Hair follicle dermal papilla cell (primary cell): ENCODE data around the gene WDR86.

DNA sequence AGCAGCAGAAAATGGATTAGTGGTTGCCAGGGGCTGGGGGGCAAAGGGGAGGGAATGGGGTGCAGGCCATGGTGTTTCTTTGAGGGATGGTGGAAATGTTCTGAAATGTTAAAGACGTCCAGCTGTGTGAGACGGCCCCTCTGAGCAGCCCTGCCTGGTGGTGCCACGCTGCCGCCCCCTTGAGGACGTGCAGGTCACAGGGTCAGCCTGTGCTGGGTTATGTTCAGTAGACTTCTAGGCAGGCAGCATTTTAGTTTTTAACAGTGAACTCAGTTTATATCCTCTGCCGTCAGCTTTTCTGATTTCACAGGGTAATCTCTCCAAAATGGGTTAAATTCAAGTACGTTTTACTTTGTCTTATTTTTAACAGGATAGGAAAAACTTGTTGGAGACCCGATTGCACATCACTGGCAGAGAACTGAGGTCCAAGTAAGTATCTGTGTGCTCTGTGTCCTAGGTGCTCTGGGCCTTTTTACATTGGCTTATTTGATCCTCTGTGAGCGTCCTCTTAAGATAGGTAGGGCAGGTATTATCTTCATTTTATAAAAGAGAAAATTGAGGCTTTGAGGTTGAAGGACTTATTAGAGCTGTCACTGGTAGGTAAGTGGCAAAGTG is 9.5 kb downstream of the NUB1 start:
- CAGE, long polyA plus RNA, result no peak

DNA sequence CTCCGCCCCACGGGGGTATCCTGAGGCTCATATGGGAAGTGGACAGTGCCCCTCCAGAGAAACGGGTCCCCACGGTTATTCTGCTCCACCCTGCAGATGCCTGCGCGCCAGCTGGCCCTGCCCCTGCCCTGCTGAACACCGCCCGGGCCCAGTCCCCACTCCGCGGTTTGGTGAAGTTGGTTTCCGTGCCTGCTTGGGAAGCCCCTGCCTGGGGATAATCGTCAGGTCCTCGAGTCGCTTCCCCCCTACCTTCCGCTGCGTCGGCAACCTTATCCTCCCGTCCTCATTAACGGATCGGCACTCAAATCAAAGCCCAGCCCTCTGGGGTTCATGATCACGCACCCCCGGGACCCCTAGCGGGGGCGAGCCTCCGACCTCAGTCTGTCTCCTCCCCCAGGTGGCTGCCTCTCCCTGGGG is 27.8 kb downstream of the WDR86 start:
- CAGE, long polyA plus RNA, result no peak

DNA sequence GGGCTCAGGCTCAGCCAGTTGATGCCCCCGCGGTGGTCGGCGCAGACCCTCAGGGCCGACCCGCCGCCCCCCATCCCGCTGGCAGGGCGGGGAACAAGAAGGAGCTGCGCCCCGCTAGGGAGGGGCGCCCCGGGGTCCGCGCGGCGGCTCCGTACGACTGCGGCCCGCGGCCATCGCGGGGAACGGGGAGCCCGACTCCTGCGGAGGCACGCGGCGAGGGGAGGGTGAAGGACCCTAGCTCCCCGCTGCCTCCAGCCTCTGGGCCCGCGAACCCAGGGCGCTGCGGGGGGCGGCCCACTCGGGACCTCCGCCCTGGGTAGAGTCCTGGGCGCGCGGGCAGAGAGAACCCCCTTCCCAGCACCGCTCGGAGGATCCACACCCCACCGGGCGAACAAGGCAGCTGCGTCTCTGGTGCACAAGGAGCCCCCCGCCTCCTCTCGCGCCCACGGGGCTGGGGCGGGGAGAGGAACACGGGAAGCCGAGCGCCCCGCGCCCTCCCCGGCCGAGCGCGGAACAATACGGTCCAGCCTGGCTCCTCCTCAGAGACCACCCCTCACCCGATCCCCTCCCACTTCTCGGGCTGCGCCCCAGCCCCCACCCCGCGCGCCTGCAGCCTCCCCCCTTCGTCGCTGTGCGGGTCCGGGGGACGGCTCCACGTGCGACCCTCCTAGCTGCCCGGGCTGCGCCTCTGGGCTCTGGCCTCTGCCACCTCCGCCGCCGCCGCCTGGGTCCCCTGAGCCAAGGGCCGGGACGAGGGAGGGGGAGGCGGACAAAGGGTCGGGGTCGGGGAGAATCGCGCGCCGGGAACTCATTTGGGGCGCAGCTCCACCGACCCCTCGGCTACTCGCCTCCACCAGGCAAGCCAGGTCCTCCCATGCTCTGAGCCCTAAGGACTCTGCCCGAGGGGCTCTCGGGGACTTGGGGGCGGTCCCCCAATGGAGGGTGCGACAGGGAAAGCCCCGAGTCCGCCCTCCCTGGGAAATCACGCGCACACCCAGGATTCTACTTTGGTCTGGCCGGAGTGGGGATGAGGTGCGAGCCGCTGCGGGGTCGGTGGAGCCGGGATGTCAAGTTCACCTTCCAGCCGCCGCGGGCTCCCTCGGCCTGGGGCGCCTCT is at the start of gene WDR86:
Gene WDR86, minus strand, starts transcription at position 523 of the 1,117 bp plus-strand sequence.
- CAGE, long polyA plus RNA, result no peak

DNA sequence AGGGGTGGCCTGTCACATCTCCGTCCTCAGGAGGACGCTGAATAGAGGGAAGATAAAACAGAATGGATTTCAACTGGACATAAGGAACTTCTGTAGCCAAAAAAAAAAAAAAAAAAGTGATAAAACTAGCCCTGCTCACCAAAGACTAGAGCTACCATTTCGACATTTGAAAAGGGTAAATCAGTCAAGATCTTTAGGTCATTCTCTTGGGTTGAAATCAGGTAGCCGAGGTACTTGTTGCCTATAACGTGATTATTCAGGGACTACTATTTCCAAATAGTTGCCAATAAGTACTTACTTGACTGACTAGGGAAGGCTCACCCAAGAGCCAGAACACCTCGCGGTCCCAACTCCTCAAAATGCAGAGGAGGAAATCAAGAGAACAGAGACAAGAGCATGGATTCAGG is 2.1 kb downstream of the RHEB start:
- CAGE, long polyA plus RNA, result no peak

DNA sequence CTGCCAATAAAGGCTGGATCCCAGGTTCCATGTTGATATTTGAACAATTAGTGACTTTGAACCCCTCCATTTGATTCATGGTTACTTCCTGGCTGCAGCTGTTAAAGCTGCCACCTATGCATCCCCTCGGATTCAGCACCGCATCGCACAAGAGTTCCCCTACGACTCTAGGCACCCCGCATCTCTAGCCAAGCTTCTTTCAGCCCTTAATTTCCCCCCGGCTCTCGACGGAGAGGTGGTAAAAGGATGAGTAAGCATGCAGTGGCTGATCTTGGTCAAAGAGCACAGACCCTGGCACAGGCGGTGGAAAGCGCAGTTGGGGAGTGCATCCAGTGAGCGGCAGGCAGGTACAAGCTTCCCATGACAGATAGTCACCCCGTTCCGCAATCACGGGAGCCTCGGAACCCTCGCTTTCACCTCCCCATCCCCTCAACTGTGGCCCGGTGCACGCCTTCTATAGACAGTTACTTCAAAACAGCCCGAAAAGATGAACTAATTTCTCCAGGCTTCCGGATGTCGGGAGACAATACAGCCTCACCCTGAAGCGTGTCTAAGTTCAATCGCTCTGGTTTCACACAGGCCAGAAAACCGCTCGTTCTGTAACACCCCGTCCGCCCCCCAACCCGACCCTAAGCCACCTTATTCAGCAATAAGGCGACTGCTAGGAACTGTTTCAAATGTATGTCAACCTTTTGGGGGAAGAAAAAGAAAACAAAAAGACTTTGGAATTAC is 1.5 kb downstream of the RHEB start:
- CAGE, long polyA plus RNA, result no peak

- CAGE, long polyA plus RNA, result no peak
These were observed 76.2 kb upstream of the RHEB start for GRCh38 chr7:151595899-151596332.

DNA sequence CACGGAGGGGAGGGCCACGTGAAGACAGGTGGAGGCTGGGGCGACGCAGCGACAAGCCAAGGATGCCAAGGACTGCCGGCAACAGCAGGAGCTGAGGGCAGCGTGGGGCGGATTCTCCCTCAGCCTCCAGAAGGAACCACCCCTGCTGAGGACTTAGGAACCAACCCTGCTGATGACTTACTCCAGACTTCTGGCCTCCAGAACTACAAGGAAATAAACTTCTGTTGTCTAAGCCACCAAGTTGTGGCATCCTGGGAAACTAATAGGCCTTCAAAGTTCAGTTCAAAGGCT is 88.3 kb upstream of the RHEB start:
- CAGE, long polyA plus RNA, result no peak

- CAGE, long polyA plus RNA, result no peak
These were observed 128.1 kb upstream of the RHEB start for GRCh38 chr7:151647621-151648425.

- CAGE, long polyA plus RNA, result no peak
These were observed 163.3 kb upstream of the RHEB start for GRCh38 chr7:151682928-151683501.

DNA sequence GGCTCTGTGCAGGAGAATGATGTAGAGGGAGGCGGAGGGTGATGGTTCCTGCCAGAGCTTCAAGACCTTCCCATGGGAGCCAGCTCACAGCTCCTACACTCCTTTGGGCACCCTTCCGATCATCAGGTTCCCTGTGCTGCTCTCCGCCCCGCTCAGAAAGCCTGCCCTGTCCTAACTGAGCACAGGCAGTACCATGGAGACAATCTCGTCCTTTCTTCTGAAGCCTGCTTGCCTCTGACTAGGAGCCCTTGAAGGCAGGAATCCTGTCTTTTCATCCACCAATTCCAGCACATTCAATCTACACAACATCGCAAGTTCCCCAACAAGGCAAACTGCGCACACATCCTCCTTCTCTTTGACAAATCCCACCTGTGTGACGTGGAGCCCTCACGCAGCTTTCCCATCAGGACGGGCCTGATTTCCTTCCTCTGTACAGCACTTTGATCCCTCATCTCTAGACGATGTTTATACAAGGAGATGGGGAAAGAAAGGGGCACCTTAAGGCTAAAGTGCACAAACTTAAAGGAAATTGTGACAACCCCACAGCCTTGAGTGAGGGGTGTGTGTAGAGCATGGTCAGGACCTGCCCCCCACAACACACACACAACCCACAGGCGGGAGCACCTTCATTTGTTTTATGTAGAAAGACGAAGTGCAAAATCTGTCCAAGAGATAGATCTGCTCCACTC is 97.3 kb downstream of the PRKAG2 start:
- CAGE, long polyA plus RNA, result no peak

- CAGE, long polyA plus RNA, result no peak
These were observed 62.6 kb downstream of the PRKAG2 start for GRCh38 chr7:151813911-151815133.

- CAGE, long polyA plus RNA, result no peak
These were observed 21.2 kb downstream of the PRKAG2 start for GRCh38 chr7:151855639-151856265.

DNA sequence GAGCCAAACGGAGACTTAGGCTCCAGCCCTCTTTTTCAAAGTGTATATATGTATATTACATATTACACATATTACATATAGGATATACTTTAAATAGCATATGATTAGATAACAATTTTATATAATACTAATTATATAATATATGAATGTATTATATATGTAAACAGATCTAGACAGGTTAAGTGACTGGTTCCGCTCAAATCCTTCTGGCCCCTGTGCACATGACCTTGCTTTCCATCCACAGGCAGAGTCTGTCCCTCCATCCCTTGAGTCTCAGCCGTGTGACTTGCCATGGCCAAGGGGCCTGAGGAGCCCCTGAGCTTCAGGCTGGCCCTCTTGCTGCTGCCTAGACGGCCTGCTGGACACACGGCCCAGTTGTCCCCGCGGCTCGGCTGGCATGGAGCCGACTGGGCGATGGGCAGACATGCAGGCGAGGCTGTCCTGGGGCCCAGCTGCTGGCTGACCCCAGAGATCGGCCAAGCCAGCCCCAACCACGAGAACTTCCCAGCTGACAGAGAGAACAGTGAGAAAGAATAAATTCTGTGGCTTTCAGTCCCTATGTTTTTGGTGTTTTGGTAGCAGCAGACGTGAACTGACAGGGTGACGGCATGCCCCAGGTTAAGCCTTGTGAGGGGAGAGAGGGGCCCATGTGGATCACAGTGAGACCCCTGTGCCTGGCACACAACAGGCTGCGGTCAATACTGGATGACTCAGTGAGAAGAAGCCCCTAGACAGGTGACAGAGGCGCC is 11.9 kb downstream of the PRKAG2 start:
- CAGE, long polyA plus RNA, result no peak

DNA sequence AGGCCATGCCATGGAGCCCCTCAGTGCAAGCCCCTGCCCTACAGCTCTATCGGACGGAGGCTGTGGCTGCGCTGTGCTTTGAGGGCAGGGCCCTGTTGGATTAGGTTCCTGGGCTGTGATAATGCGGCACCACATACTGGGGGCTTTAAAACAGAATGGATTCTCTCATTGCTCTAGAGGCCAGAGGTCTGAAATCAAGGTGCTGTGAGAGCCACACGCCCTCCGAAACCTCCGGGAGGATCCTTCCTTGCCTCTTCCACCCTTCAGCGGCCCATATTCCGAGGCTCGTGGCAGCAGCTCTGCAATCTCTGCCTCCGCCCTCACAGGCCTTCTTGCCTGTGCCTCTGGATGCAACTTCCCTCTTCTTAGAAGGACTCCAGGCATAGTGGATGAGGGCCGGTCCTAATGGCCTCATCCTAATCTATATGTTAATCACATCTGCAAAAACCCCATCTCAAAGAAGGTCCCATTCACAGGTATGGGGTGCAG is 9.7 kb downstream of the PRKAG2 start:
- CAGE, long polyA plus RNA, result no peak

- CAGE, long polyA plus RNA, result no peak
These were observed 20.3 kb upstream of the PRKAG2 start for GRCh38 chr7:151896962-151897950.

GRCh38 chr7:151934558-151934982 is 21.7 kb upstream of the GALNTL5 start:
- CAGE, long polyA plus RNA, result no peak

DNA sequence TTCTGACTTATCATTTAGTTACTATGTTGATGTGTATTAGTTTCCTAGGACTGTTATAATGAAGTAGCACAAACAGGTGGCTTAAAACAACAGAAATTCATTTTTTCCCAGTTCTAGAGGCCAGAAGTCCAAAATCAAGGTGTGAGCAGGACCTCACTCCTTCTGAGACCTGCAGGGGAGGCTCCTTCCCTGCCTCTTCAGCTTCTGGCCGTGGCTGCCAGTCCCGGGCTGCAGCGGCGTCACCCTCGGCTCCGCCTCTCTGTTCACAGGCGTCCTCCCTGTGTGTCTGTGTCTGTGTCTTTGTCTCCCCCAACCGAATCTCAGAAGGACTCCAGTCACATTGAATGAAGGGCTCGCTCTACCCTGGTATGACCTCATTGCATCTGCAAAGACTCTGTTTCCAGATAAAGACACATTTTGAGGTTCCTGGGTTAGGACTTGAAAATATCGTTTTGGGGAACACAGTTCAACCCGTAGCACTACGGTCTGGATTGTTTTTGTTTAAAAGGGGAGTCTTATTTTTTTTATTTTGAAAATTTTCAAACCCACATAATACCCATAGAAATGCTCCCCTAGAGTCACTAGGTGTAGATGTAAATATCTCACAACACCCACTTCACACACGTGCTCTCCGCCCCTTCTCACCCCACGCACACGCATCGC is 33.1 kb upstream of the GALNT11 start:
- CAGE, long polyA plus RNA, result no peak

- CAGE, long polyA plus RNA, result no peak
These were observed 105.5 kb downstream of the GALNT11 start for GRCh38 chr7:152130753-152131609.

DNA sequence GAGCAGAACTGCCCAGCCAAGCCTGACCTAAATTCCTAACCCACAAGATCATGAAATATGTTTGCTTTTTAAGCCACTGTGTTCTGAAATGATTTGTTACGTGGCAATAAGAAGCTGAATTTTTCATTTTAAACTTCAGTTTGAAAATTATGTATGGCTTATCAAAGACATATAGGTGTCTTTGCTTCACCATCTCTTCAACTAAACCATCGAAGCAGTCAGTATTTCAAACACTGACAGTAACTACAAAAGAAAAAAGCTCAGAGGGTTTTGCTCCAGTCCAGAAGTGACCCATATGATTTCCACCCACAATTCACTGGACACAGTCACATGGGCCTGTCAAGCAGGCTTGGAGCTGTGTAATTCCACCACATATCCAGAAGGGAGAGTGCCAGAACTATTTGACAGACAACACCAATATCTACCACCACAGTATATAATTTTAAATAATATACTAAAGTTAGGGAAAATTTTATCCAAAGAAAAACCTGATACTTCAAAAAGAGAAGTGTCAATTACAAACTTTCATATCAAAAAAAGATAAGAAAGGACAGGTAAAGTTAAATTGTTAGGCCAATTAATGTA is 94.5 kb downstream of the KMT2C start:
- CAGE, long polyA plus RNA, result no peak

DNA sequence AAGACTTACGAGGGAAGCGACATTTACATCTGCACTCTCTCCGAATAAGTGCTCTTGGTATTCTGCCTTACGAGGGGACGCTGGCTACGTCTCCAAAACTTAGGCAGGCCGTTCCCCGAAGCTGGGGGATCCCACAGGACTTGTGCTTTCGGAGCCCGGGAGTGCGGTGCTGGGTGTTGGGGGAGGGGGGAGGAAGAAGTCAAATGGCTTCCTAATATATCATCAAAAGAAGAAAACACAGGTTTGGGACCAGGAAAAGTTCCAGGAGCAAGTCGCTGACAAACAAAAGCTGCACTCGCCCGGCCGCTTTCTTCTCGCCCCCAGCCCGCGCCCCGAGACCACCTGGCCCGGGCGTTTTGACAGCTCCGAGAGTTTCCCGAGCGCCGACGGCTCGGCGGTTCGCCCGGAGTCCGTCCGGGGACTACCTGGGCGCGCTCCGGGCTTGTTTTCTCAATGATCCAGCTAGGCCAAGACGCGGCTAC is 925 bp downstream of the KMT2C start:
- CAGE, long polyA plus RNA, result no peak